ENCODE data around the genes EFHB and UBE2E2.

DNA sequence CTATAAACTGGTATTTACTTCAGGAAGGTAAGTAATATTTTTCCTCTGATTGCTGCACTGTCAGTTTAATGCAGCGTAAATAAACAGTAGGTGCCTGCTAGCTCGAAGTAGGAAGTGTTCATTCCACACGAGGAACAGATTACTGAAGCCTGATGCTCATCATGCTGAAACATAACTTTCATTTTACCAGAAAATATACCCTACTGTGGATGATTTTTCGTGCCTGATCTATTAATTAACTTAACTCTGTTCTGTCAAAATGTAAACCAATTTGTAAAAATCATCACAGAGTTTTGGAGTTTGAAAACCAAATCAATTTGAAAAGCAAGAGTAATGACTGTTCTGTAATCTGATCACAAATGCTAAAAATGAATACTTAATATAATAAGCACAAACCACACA, 15.4 kb upstream of the SATB1 start:
- PRO-cap, result no peak
CAGE:
- cytosol, long polyA minus RNA, result no peak
- cytosol, long polyA plus RNA, result no peak
- long polyA plus RNA, result no peak
- nucleus, long polyA minus RNA, result no peak
- nucleus, long polyA plus RNA, result no peak

GRCh38 chr3:18443351-18444424, 18.5 kb upstream of the SATB1 start:
- PRO-cap, result no peak
CAGE:
- cytosol, long polyA minus RNA, result no peak
- cytosol, long polyA plus RNA, result no peak
- long polyA plus RNA, result no peak
- nucleus, long polyA minus RNA, result no peak
- nucleus, long polyA plus RNA, result no peak

GRCh38 chr3:18725417-18726345, 300.5 kb upstream of the SATB1 start:
- PRO-cap, result no peak
CAGE:
- cytosol, long polyA minus RNA, result no peak
- cytosol, long polyA plus RNA, result no peak
- long polyA plus RNA, result no peak
- nucleus, long polyA minus RNA, result no peak
- nucleus, long polyA plus RNA, result no peak

DNA sequence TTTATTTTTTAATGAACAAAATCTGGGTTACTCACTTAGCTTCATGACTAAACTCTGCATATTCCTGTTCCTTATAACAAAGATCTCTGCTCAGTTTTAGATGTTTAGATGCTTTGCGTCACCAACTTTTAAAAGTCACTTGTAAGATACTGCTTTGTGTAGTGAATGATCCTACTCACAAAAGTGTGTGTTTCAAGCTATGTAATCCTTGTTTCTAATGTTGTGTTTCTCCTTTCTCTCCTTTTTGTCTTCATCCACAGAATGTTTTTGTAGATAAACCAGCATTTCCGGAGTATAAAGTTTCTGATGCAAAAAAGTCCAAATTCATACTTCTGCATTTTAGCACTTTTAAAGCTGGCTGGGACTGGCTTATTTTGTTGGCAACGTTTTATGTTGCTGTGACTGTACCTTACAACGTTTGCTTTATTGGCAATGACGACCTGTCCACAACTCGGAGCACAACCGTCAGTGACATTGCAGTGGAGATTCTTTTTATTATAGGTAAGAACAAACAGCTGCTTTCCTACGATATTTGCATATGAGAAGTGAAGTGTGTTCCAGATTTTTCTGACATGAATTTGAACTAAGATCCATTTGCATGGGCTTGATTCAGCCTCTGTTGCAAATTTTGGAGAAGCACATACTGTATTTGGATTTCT, 199.3 kb downstream of the KCNH8 start:
- PRO-cap, result no peak
CAGE:
- cytosol, long polyA minus RNA, result no peak
- cytosol, long polyA plus RNA, result no peak
- long polyA plus RNA, result no peak
- nucleus, long polyA minus RNA, result no peak
- nucleus, long polyA plus RNA, result no peak

GRCh38 chr3:19934020-19934777, at the start of gene EFHB:
EFHB (minus strand) TSS chr3:19934217.
- PRO-cap, result no peak
CAGE:
- cytosol, long polyA minus RNA, result no peak
- cytosol, long polyA plus RNA, result no peak
- long polyA plus RNA, result no peak
- nucleus, long polyA minus RNA, result no peak
- nucleus, long polyA plus RNA, result no peak

DNA sequence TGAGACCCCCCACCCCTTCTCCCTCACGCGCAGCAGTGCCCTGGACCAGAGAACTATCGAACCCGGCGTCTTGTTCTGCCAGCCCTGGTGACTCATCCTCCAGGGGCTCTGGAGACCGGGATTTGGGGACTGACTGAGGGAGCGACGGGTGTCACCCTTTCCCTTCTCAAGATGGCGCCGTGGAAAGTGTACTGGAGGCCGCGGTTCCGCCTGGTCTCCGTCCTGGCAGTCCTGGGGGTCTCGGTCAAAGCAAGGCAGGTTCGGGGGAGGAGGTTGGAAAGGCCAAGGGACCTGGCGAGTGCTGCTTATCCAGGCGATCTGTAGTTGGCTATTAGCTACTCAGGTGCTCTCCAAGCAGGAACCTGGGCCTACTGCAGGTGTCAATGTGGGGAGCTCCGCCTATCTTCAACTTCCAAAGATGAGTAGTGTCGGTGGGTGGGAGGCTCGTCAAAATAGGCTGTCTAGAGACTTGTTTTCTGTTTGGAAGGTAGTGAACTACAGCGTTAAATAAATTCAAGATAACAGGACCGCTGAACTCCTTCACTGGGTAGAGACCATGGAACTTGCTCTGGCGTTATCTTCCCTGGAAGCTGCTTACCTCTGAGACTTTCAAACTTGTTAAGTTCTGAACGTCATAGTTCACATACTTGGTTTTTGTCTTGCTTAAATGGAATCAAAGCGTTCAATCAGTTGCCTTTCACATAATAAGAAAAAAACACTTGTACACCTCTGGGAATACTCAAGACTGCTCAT, 889 bp downstream of the RAB5A start:
- PRO-cap, result no peak
CAGE:
- cytosol, long polyA minus RNA, result no peak
- cytosol, long polyA plus RNA, result no peak
- long polyA plus RNA, result no peak
- nucleus, long polyA minus RNA, result no peak
- nucleus, long polyA plus RNA, result no peak

DNA sequence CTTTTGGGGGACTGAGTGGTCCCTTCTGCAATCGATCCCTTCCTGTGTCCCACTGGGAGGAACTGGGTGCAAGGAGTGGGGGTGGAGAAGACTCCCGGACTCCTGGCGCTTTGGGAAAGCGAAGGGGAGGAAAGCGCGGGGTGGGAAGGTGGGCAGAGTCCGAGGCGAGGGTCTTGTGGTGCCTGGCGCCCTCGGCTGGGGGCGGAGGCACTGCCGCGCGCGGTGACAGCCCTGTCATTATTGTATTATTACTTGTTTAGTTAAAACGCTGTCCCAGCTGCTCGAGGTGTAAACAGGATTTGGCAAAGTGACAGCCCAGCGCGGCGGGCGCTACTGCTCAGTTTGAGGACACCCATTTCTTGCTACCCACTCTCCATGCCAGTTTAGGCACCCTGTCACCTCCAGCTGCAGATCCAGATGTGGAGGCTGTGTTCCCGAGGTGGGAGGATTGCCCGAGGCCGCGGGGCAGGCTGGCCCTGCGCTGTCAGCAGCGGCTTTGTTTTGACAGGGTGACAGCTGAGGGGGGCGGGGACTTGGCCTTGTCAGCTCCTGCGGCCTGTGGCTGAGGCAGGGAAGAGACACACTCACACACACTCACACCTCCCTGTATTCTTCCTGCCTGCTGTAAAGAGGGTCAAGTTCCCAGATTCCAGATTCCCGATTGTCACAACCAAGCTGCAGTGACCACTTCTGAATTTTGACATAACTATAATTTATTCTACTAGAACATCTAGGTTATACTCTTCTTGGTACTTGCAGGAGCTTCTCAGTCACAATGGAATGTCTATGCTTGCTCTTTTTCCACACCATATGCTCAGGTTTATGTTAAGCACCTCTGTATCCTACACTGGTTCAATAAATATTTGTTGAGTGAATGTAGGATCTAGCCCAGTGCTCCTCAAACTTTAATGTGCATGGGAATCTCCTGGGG, 1.2 kb downstream of the KAT2B start:
- PRO-cap, result no peak
CAGE:
- cytosol, long polyA minus RNA, result no peak
- cytosol, long polyA plus RNA, result no peak
- long polyA plus RNA, result no peak
- nucleus, long polyA minus RNA, result no peak
- nucleus, long polyA plus RNA, result no peak

DNA sequence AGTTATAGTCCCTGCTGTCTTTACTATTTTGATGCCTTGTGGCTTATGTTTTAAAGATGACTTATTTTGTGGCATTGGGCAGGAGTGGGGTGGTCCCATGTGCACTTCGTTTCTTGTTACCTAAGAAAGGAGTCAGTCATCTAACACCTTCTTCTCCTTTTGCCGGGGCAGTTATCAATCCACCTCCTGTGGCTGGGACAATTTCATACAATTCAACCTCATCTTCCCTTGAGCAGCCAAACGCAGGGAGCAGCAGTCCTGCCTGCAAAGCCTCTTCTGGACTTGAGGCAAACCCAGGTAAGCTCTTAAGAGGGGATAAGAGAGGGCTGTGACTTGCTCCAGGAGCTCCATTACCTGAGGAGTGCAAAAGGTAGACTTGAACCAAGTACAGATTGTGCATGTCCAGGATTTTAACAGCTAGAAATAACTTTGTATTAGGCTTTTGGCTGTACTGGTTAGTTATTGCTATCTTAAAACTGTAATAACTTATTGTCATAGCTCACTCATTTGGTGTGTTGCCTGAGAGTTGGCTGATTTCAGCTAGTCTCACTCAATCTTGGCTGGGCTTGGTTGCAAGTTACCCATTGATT, 66.5 kb downstream of the SGO1 start:
- PRO-cap, result no peak
CAGE:
- cytosol, long polyA minus RNA, result no peak
- cytosol, long polyA plus RNA, result no peak
- long polyA plus RNA, result no peak
- nucleus, long polyA minus RNA, result no peak
- nucleus, long polyA plus RNA, result no peak

GRCh38 chr3:20185219-20185706, 743 bp downstream of the SGO1 start:
- PRO-cap, result unidirectional peak, plus-strand start at chr3:20185614
CAGE:
- cytosol, long polyA minus RNA, result no peak
- cytosol, long polyA plus RNA, result no peak
- long polyA plus RNA, result no peak
- nucleus, long polyA minus RNA, result no peak
- nucleus, long polyA plus RNA, result no peak

GRCh38 chr3:21542456-21542899, 208.5 kb downstream of the ZNF385D start:
- PRO-cap, result no peak
CAGE:
- cytosol, long polyA minus RNA, result no peak
- cytosol, long polyA plus RNA, result no peak
- long polyA plus RNA, result no peak
- nucleus, long polyA minus RNA, result no peak
- nucleus, long polyA plus RNA, result no peak

- PRO-cap, result no peak
CAGE:
- cytosol, long polyA minus RNA, result no peak
- cytosol, long polyA plus RNA, result no peak
- long polyA plus RNA, result no peak
- nucleus, long polyA minus RNA, result no peak
- nucleus, long polyA plus RNA, result no peak
Observed at GRCh38 chr3:21644979-21645496, 106.0 kb downstream of the ZNF385D start.

- PRO-cap, result no peak
CAGE:
- cytosol, long polyA minus RNA, result no peak
- cytosol, long polyA plus RNA, result no peak
- long polyA plus RNA, result no peak
- nucleus, long polyA minus RNA, result no peak
- nucleus, long polyA plus RNA, result no peak
Observed at GRCh38 chr3:21645497-21646042, 105.4 kb downstream of the ZNF385D start.

- PRO-cap, result bidirectional peak, plus-strand start at chr3:23203104, minus-strand start at chr3:23202937; bidirectional peak, plus-strand start at chr3:23203571, minus-strand start at chr3:23203536
CAGE:
- cytosol, long polyA minus RNA, result start-site peak on the plus strand at chr3:23203092-23203111, 43 reads
- cytosol, long polyA plus RNA, result start-site peak on the plus strand at chr3:23203090-23203170, 138 and 143 reads in 2 replicates; start-site peak on the plus strand at chr3:23203279-23203381, 35 and 45 reads in 2 replicates
- long polyA plus RNA, result start-site peak on the plus strand at chr3:23203015-23203169, 306 and 223 reads in 2 replicates; start-site peak on the plus strand at chr3:23203279-23203408, 72 and 64 reads in 2 replicates
- nucleus, long polyA minus RNA, result start-site peak on the plus strand at chr3:23203145-23203182, 127 reads; start-site peak on the plus strand at chr3:23203308-23203342, 94 reads
- nucleus, long polyA plus RNA, result start-site peak on the plus strand at chr3:23203110-23203359, 41 and 139 reads in 2 replicates
Observed at GRCh38 chr3:23202835-23203929, at the start of gene UBE2E2. UBE2E2 (plus strand) TSS chr3:23203327.

- PRO-cap, result no peak
CAGE:
- cytosol, long polyA minus RNA, result no peak
- cytosol, long polyA plus RNA, result no peak
- long polyA plus RNA, result no peak
- nucleus, long polyA minus RNA, result no peak
- nucleus, long polyA plus RNA, result no peak
Observed at GRCh38 chr3:23348740-23349289, 145.7 kb downstream of the UBE2E2 start.

DNA sequence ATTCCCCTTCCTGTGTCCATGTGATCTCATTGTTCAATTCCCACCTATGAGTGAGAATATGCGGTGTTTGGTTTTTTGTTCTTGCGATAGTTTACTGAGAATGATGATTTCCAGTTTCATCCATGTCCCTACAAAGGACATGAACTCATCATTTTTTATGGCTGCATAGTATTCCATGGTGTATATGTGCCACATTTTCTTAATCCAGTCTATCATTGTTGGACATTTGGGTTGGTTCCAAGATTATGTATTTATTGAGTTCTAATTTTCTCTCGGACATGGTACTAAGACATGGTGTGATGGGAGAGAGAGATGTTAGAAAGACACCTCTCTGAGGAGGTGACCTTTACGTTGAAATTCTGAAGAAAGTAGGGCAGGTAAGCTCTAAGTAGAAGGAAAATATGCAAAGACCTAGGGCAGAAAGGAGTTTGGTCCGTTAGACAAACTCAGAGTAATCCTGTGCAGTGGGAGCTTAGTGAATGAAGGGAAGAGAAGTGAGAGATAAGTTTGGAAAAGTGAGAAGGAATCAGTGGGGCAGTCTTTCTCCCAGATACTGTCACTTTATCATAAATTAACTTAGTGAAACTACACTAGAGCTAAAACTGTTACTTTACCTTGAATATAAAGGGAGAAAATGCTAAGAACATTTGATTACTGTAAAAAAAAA, 176.4 kb downstream of the UBE2E2 start:
- PRO-cap, result no peak
CAGE:
- cytosol, long polyA minus RNA, result no peak
- cytosol, long polyA plus RNA, result no peak
- long polyA plus RNA, result no peak
- nucleus, long polyA minus RNA, result no peak
- nucleus, long polyA plus RNA, result start-site peak on the plus strand centred at position 319 of the sequence, 197 bp wide, 26 and 27 reads in 2 replicates

DNA sequence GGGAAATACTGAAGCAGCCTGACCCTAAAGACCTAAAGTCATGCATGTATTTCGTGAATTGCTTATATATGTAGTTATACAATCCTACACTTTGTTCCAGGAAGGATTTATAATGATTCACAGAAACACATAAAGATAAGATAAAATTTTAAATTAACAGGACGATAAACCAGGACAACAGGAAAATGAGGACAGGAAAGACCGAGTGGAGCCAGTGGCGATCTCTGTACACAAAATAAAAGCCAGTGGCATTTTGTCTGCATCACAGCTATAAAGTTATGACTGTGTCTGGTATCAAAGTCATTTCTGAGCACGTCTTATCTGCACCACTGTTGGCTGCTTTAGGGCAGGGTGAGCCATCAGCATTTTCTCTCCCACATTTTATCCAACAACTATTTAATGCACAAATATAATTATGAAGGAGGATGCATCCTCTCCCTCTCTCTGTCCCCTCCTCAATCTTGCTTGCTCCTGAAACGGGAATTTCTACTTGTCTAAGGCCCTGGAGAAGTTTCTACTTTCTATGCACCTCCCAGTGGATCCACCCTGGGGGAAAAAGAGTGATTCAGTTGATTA, 159.5 kb upstream of the UBE2E1 start:
- PRO-cap, result no peak
CAGE:
- cytosol, long polyA minus RNA, result no peak
- cytosol, long polyA plus RNA, result no peak
- long polyA plus RNA, result no peak
- nucleus, long polyA minus RNA, result no peak
- nucleus, long polyA plus RNA, result no peak

- PRO-cap, result no peak
CAGE:
- cytosol, long polyA minus RNA, result no peak
- cytosol, long polyA plus RNA, result no peak
- long polyA plus RNA, result no peak
- nucleus, long polyA minus RNA, result no peak
- nucleus, long polyA plus RNA, result no peak
Observed at GRCh38 chr3:23818420-23818967, 12.7 kb downstream of the UBE2E1 start.

GRCh38 chr3:23826272-23826837, 20.6 kb downstream of the UBE2E1 start:
- PRO-cap, result no peak
CAGE:
- cytosol, long polyA minus RNA, result no peak
- cytosol, long polyA plus RNA, result no peak
- long polyA plus RNA, result no peak
- nucleus, long polyA minus RNA, result no peak
- nucleus, long polyA plus RNA, result no peak

DNA sequence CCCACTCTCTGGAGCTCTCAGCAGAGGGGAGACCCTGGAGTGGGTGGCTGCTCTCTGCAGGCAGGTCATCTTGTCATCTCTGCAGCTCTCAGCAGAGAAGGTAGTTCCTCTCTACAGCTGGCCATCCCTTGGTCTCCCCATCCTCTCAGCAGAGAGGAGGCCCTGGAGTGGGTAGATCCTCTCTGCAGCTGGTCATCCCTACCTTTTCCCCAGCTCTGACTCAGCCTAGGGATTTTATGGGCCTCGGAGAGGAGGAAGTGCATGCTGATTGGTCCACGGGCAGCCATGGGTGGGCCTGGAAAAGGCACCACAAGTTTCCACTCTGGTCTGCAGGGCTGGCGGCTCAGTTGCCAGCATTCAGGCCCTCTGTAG, 36.8 kb downstream of the NR1D2 start:
- PRO-cap, result no peak
CAGE:
- cytosol, long polyA minus RNA, result no peak
- cytosol, long polyA plus RNA, result no peak
- long polyA plus RNA, result no peak
- nucleus, long polyA minus RNA, result no peak
- nucleus, long polyA plus RNA, result no peak

DNA sequence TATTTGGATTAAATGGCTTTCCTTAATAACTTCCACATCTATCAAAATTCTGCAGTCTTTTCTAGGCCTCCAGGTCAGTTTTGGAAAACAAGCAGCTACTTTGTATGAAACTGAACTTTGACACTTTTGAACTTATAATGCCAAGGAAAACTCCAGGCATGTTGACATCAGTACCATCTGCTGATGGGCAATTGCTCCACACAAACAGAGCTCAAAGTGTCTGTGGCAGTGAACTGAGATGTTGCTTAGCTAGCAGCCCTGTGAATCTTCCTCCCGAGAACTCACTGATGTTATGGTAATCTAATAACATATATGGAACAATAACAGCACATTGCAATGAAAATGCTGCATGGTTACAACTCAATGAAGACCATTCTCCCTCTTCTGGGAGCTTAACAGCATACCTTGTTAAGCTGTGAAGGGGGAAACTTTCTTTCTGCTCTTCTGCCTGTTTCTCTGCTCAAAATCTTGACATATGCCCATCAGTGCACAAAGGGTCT, 250.1 kb downstream of the THRB start:
- PRO-cap, result no peak
CAGE:
- cytosol, long polyA minus RNA, result no peak
- cytosol, long polyA plus RNA, result no peak
- long polyA plus RNA, result no peak
- nucleus, long polyA minus RNA, result no peak
- nucleus, long polyA plus RNA, result no peak